Skin of body (tissue), 2 donors: ENCODE measurements around a stretch of chr6.

- RAMPAGE, long total RNA, result no peak
Measured at GRCh38 chr6:149749923-149750839, 640 bp downstream of the PCMT1 start.

GRCh38 chr6:149842460-149843133, 21.6 kb downstream of the LRP11 start:
- RAMPAGE, long total RNA, result no peak

- RAMPAGE, long total RNA, result no peak
Measured at GRCh38 chr6:149889308-149889759, 8.6 kb downstream of the RAET1E start.

DNA sequence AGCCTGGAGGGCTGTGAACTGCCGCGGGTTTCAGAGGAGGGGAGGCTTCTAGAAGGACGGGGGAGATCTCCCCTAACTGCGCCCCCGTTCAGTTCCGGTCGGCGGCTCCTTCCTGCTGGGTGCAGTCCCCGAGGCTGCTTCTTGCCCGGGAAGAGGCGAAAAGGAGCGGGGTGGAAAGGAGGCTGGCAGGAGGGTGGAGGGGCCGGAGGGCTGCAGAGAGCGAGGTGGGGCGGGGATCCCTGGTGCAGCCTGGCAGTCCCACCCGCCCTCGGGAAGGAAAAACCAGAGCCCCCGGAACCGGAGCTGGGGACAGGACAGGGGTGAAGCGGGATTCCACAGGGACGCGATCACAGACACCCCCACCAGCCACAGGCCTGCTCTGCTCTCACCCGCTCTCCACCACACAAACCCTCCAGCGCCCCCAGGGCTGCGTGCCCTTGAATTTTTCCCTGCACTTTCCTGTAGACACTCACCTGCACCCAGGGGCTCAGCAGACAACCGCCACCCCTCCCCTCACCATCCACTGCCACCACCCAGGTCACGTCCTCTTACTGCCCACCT, 462 bp downstream of the ULBP2 start:
- RAMPAGE, long total RNA, result no peak

DNA sequence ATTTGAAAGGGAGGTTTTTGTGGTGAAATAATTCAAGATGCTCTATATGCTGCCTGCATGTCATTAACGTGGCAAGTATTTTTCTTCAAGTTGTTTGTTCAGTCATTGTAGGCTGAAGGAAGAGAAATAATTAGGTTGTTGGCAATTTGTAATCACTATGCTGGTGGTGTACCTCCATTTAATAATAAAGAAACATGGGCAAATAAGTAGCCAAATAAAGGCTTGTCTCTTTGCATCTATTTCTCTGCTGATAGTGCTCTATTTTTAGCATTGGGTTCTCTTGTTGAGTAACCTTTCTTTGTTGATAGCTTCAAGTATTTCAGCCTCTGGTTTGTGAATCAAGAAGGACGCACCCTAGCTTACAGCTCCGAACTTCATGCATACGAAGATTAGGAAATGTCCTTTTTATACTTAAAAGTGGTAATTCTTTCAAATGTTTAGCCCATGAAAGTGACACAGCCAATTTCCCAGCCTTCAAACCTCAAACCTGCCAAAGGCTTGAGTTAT, 2.5 kb downstream of the PPP1R14C start:
- RAMPAGE, long total RNA, result no peak

DNA sequence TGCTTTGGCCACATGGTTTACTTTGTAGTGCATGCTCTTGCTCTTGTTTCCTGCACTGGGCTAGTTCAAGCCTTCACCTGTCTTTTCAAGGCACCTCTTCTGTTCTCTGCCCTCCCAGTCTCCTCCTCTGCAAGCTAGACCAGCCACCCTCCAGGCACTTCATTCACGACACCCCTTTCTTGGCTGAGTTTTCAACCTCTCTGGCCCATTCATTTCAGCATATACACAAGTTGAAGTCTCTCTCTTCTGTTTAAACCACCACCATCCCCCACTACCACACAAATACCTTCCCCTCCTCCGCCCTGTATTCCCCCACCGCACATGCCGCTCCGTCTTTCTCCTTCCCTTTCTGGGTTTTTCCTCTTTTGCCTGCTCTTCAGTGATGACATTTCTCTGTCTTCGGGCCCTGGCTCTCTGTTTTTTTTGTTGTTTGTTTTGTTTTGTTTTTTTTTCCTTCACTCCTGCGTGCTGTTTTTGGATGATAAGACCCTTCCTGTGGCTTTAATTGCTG, 7.8 kb downstream of the PPP1R14C start:
- RAMPAGE, long total RNA, result no peak

DNA sequence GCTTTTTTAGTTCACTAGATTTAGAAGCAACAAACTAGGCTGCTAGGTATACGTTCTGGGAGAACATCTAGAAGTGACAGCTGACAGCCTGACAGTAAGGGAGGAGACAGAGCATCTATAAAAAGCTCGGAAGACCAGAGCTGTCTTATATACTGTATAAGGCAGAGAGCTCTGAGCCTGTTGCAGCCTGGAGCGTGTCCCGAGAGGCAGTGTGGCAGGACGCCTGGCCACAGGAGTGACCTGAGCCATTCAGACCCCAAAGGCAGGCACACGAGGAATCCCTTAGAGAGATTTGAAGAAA, 24.6 kb downstream of the PPP1R14C start:
- RAMPAGE, long total RNA, result no peak

GRCh38 chr6:150192923-150193425, 50.1 kb downstream of the PPP1R14C start:
- RAMPAGE, long total RNA, result no peak

DNA sequence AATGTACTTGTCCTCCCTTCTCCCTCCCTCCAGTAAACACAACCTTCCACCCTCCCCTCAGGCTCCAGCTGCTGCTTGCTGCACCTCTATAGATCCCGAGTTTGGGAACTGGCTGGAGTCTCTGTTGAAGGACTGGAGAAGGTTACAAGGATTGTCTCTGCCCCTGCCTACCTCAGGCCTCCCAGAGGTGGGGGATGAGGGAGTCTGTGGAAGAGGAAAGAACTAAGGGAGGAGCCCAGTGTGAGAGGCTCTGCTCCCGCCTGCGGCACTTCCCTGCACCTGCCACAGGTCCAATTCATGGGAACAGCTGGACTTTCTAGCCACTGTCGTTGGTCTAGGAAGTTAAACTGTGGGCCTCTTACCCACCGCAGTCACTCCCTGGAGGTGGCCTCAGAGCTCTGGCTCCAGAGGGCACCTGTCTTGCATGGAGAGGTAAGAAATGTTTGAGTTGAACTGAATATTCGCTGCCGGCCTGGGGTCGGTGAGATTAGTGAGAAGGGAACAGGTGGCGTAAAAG, 54.2 kb downstream of the PPP1R14C start:
- RAMPAGE, long total RNA, result no peak

GRCh38 chr6:150267601-150268114, 101.2 kb upstream of the IYD start:
- RAMPAGE, long total RNA, result no peak

DNA sequence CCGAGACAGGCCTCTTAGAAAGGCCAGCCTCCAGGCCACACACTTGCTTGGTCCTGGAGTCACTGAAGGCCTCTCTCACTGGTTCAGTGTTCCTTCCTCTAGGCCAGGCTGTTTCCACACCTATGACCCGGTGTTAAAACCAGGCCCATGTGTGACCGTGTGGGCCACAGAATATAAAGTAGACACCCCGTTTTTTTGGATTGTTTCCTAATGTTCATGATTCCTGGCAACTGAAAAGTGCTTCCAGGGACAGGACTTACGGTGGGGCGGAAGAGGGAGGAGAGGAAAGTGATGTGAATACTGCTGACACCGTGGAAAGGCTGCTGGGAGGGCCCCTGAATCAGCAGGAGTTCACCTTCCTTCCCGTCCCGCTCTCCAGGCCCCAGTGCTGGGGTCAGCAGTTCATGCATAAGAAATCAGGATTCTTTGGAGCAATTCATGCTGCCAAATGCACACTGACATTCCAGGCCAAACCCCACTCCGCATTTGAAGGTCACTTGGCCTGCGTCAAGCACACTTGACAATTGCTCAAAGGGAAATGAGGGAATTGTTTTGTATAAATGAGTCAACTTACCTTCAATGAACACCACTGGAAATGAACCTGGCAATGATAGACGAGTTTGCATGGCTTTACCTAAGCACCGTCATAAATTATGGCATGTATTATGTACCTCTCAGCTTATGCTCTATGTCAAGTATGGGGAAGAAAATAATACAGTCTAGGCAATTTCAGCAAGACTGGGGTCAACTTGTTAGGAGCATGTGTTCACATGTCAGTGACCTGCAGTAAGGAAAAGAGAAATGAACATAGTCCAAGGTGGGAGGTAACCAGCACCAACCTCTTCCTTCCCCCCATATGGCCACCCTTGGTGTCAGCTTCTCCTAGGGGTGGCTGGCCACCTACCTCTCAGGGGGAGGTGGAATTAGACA, 84.1 kb downstream of the IYD start:
- RAMPAGE, long total RNA, result no peak

GRCh38 chr6:150596177-150596832, 3.4 kb upstream of the PLEKHG1 start:
- RAMPAGE, long total RNA, result no peak

- RAMPAGE, long total RNA, result no peak
Measured at GRCh38 chr6:150632725-150633165, 33.1 kb downstream of the PLEKHG1 start.

DNA sequence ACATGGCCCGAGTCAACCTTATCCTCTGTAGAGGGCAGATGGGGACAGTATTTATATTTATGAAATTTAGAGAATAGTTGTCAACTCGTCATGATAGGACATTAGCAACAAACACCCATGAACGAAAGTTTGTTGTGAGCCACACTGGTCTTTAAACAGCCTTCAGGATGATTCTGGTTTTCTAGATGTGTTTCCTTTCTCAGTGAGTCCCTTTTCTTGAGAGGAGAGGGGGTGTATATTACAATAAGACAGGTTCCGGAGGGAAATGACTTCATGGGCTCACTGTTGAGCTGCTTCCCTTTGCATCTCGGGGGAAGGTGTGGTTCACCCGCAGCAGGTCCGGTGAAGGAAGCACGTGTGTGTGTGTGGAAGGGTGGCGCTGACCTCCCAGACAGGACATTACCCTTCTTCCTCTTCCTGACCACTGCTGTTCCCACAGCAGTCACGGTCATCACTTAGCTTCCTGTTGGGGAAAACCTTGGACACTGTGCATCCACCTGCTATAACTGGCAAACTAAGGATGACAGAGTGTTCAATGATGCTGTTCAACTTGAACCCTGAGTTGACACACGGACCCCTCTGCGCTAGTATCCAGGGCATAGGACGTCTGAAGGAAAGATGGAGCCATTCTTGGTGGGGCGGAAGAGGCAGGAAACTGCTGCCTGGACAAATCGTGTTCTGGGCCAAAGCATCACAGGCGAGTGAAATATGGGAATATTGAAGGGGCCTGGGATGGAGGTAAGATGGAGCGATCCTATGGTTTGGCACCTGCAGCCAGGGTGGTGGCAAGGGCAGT, 83.7 kb downstream of the PLEKHG1 start:
- RAMPAGE, long total RNA, result no peak

DNA sequence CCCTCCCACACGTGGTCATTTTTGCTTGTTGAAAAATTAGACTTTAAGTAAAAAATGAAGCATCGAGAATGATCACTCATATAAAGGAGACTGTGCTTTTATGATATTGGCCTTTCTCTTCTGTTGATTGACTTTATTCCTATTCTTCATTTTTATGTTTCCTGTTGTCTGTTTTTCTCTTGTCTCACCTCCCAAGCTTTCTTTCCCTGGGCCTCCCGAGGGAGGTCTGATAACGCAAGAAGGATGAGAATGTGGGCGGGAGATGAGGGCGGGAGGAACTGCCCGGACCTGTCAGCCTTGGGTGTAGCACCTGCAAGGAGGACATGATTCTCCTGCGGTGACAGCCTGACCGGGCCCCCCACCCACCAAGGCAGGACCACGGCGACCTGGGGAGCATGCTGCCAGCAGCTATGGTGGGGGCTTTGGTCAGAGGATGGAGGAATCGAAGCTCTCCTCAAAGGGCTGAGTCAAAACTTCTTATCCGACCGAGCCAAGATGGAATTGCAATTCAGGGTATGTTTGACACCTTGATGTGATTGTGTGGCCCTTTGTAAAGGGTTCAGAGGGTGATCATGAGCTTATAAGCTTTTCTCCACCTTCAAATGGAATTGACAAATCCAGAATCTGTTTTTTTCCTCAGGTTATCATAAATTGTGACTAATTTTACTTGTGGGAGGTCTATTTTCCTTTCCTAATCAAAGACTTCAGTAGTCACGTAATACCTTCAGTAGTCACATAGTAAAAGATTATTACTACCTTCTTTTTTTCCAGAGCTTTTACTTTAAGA, 87.0 kb downstream of the PLEKHG1 start:
- RAMPAGE, long total RNA, result no peak

- RAMPAGE, long total RNA, result no peak
Measured at GRCh38 chr6:150711646-150712589, 112.2 kb downstream of the PLEKHG1 start.

- RAMPAGE, long total RNA, result no peak
Measured at GRCh38 chr6:150993164-150994309, 128.0 kb downstream of the MTHFD1L start.

GRCh38 chr6:151054223-151054929, 185.4 kb upstream of the AKAP12 start:
- RAMPAGE, long total RNA, result no peak

- RAMPAGE, long total RNA, result no peak
Measured at GRCh38 chr6:151141559-151142077, 98.1 kb upstream of the AKAP12 start.

- RAMPAGE, long total RNA, result no peak
Measured at GRCh38 chr6:151254542-151255228, 14.9 kb downstream of the AKAP12 start.